ENCODE measurements around a stretch of chr9.

- RAMPAGE, long total RNA = no peak
- RRBS = no CpG with 5 or more reads among the region's 37 CpGs
Observed at GRCh38 chr9:133844571-133845918, 106.9 kb upstream of the SARDH start.

- RAMPAGE, long total RNA = no peak
- RRBS = no CpG with 5 or more reads among the region's 16 CpGs
Observed at GRCh38 chr9:134010743-134011280, 14.5 kb upstream of the BRD3OS start.

DNA sequence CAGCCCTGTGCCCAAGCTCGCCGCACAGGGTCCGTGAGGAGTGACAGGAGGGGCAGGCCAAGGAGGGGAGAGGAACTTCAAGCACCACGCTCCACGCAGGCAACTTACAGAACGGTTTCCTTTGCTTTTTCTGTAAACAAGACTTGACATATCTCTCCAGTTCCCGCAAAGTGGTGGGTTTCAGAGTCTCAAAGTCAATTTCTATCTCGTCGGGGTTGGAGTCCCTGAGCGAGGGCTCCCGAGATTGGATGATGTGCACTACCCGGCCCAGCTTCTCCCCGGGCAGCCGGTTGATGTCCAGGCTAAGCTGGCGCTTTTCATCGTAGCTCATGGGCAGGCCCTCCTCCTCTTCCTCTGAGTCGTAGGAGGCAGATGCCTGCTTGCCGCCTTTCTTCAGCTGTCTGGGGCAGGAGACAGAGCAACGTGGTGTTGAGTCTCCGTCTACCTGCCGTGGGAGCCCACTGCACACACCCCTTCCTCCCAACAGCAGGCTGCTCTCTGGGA, 10.7 kb downstream of the BRD3OS start:
- RAMPAGE, long total RNA = no peak
- RRBS = no CpG with 5 or more reads among the region's 21 CpGs

- RAMPAGE, long total RNA = no peak
- RRBS = 2% methylated on average over 16 of the region's 19 CpGs
Observed at GRCh38 chr9:134066906-134067119, 1.0 kb downstream of the BRD3 start.

- RAMPAGE, long total RNA = no peak
- RRBS = no CpG with 5 or more reads among the region's 24 CpGs
Observed at GRCh38 chr9:134129336-134129808, 6.5 kb upstream of the WDR5 start.

GRCh38 chr9:134135062-134136063, 519 bp upstream of the WDR5 start:
- RAMPAGE, long total RNA = no peak
- RRBS = 2% methylated on average over 22 of the region's 75 CpGs

DNA sequence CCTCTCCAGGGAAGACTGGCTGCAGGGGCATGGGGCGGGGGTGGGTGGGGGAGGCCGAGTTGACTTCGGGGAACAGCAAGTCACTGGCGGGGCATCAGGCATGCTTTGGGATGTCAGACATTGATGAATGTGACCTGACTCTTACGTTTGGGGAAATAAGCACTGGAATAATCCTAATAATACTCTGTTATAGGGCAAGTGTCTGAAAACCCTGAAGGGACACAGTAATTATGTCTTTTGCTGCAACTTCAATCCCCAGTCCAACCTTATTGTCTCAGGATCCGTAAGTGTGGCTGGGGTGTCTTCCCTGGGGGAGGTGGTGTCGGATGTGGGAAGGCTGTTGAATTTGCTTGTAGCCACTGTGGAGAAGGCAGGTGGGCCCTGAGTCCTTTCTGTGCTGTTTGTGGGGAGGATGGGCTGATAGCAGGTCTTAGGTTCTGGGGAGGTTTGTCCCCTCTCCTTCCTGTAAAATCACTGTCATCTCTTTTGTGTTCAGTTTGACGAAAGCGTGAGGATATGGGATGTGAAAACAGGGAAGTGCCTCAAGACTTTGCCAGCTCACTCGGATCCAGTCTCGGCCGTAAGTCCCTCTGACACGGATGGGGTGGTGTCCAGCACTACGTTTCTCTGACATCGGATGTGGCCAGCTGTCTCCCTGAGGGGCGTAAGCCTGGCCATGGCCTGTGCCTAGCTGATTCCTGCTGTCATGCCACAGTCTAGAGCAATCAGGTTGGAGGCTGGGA, 6.4 kb downstream of the WDR5 start:
- RAMPAGE, long total RNA = no peak
- RRBS = no CpG with 5 or more reads among the region's 16 CpGs

DNA sequence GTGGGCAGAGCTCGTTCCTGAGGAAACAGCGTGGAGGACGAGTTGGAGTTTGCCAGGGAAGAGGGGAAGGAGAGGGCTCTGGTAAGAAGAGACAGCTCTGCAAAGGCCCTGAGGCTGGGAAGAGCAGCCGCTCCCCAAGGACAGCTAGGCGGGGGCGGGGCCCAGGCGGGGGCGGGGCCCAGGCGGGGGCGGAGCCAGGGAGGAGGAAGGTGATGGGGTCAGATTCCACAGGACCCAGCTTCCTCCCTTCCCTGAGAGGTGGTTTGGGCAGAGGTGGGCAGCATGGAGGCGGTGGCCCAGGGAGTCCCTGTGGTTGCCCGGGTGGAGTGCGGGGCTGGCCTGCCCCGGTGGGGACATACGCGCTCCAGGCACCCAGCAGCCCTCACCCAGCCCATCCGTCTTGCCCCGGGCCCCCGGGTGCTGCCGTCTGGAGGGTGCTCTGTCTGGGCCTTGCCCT, 39.3 kb downstream of the WDR5 start:
- RAMPAGE, long total RNA = no peak
- RRBS = 68% methylated on average over 5 of the region's 20 CpGs

- RAMPAGE, long total RNA = no peak
- RRBS = no CpG with 5 or more reads among the region's 11 CpGs
Observed at GRCh38 chr9:134186523-134186706, 50.5 kb downstream of the WDR5 start.

DNA sequence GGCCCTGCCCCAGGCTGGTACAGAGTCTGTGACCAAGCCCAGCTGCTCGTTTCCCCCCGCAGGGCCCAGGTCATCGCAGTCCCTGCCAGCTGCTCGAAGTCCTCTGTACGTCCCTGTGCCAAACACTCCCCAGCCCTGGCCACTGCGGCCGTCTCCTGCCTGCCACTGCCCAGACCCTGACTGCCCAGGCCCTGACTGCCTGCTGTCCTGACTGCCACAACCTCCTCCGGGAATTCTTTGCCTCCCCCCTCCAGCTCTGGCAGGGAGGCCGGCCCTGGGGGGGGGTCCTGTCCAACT, 53.6 kb upstream of the RXRA start:
- RAMPAGE, long total RNA = no peak
- RRBS = no CpG with 5 or more reads among the region's 9 CpGs

- RAMPAGE, long total RNA = no peak
- RRBS = 2% methylated on average over 2 of the region's 18 CpGs
Observed at GRCh38 chr9:134333381-134333834, 7.2 kb downstream of the RXRA start.

DNA sequence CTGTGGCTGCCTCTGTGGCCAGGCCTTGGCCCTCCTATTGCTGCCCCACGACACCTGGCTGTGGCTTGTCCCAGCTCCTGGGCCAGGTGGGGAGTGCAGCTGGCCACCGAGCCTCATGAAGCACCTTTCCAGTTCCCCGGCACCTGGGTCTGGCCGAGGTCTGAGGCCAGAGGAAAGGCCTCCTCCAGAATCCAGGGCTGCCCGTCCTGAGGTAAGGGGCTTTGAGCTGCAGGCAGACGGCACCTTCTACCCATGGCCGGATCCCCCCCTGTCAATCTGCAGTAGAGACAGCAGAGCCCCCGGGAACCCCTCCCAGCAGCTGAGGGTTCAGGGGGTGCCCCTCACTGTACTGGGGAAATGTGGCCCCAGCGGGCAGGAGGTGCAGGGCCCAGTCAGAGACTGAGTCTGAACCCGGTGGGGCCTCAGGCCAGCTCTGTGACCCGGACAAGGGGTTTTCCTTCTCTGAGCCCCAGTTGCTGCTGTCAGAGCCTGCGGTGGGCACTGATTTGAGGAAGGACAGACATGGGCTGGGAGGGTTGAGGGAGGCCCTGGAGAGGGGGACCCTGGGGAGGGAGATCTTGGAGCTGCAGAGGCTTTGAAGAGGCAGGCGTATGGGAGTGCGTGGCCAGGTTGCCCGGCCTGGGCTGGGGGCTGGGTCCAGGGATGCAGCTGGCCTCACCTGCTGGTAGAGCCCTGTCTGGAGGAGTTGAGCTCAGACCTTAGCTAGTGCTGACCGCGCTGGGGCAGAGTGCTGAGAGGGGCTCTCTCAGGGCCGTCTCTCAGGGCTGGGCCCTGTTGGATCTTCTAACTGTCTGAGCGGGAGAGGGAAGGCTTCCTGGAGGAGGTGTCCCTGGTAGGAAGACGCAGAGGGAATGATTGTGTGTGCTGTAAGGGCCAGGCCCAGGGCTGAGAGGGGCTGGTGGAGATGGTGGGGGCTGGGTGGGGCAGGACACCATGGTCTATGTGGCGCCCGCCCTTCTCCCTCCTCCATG, 54.7 kb downstream of the RXRA start:
- RAMPAGE, long total RNA = no peak
- RRBS = 83% methylated on average over 1 of the region's 22 CpGs

DNA sequence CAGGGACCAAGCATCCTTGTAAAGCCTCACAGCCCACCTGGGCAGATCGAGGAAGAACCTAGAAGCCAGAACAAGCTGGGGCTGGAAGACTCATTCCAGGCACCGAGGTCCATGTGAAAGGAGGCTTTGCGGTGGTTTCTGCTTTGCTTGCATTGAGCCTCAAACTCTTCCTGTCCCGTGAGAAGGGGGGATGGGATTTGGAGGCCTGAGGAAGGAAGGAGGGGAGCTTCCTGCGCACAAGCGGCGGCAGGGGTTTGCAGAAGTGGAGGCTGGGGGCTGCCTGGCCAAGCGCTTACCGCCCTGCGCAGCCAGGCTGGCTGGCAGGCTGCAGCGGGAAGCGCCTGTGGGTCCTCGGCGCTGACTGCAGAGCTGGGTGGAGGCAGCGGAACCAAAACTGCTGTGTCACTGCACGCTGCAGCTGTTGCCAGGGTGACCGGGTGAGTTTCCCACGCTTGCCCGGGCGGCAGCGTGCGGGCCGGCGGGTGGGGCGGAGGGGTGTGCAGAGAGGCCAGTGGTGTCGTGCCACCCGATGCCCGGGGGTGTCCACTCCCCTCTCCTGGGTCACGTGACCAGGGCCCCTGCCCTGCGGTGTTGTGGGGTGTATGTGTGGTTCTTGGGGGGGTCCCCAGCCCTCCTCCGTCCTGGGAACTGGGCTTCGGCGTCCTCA, 80.9 kb downstream of the RXRA start:
- RAMPAGE, long total RNA = no peak
- RRBS = 4% methylated on average over 6 of the region's 33 CpGs

- RAMPAGE, long total RNA = no peak
- RRBS = 17% methylated on average over 5 of the region's 17 CpGs
Observed at GRCh38 chr9:134413821-134414317, 87.6 kb downstream of the RXRA start.

DNA sequence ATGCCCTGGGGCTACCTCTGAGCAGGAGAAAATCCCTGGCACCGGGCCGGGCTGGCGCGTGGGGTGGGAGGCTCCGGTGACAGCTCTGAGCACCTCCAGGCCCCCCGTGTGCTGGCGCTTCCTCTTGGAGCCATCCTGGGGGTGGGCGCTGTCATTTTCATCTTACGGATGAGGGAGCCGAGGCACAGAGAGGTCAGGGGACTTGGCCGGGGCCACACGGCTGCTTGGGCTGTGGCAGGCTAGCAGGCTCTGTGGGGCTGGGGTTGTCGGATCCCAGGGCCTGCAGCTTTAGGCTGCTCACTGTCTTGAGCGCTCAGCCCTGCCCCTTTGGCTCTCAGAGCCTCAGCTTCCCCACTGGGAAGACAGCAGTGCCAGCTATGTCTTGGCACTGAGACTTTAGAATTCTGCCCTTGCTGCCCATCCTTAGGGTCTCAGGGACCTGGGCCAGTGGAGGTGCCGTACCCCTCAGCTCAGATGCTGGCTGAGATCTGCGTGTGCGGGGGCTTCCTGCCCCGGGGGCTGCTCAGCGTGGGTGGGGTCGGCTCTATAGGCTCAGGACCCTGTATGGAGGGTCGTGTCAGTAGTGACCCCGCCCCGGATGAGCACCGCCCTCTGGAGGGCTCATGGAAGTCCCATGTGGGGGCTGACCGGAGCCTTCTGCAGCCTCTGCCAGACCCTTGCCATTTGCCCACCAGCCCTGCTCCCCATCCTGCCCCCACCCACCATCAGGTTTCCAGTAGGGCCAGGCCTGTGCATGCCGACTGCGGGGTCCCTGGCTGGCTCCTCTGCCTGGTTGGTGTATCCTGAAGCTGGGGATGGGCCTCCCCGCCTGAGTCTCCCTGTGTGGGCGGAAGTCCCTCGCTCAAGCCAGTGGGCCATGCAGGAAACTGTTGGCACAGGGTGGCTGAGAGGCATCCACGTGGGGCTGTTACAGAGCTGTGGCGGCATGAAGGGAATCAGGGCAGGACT, 88.3 kb downstream of the RXRA start:
- RAMPAGE, long total RNA = no peak
- RRBS = 85% methylated on average over 8 of the region's 32 CpGs

DNA sequence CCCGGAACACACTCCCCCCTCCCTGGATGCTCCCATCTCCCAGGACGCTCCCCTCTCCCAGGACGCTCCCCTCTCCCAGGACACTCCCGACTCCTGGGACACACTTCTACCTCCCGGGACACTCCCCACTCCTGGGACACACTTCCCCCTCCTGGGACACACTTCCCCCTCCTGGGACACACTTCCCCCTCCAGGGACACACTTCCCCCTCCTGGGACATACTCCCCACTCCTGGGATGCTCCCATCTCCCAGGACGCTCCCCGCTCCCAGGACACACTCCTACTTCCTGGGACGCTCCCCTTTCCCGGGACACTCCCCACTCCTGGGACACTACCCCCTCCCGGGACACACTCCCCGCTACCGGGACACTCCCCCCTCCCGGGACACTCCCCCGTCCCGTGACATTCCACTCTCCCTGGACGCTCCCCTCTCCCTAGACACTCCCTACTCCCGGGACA, 95.8 kb downstream of the RXRA start:
- RAMPAGE, long total RNA = no peak
- RRBS = 63% methylated on average over 4 of the region's 17 CpGs

- RAMPAGE, long total RNA = no peak
- RRBS = 72% methylated on average over 4 of the region's 26 CpGs
Observed at GRCh38 chr9:134433430-134434326, 107.4 kb downstream of the RXRA start.

DNA sequence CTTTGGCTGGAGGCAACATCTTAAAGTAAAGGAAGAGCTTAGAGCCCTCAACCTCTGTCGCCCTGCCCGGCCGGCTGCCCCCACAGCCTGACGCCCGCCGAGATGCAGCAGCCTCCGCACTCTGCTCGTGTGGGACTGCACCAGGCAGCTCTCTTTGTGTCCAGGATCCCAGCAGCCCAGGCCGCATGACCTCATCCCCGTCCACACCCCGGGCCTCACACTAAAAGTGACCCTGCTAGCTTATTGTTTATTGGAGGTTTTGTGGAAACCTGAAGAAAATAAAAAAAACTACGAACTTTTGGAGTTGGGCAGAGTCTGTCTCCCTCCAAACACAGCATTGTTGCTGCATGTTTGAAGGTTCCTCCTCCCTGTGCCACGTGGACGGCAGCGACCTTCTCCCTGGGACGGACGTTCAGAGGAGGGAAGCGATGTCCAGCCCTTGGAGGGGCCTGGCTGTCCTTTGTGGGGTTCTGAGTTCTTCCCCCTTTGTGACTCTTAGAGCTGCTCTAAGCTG, 103.6 kb upstream of the COL5A1 start:
- RAMPAGE, long total RNA = no peak
- RRBS = no CpG with 5 or more reads among the region's 18 CpGs

DNA sequence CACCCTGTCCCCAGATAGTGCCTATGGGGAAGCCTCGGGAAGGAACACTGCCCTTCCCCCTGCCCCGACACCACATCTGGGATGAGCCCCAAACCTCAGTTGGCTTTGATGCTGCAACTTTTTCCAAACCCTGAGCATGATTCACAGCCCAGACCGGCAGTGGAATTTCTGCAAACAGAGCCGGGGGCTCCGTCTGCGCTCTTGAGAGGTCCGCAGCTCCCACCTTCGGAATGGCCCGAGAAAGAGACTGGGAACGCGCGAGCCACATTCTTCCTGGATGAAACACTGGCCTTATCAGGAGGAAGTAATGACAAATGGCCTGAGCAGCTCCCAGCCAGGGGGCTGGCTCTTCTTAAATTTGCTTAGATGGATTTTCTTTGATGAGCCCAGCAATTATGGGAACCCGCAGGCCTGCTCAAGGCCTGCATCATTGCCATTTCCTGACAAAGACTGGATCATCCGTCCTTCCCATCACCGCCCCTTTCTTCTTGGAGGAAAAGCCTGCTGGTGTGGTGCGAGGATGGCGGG, 39.0 kb upstream of the COL5A1 start:
- RAMPAGE, long total RNA = no peak
- RRBS = no CpG with 5 or more reads among the region's 17 CpGs

DNA sequence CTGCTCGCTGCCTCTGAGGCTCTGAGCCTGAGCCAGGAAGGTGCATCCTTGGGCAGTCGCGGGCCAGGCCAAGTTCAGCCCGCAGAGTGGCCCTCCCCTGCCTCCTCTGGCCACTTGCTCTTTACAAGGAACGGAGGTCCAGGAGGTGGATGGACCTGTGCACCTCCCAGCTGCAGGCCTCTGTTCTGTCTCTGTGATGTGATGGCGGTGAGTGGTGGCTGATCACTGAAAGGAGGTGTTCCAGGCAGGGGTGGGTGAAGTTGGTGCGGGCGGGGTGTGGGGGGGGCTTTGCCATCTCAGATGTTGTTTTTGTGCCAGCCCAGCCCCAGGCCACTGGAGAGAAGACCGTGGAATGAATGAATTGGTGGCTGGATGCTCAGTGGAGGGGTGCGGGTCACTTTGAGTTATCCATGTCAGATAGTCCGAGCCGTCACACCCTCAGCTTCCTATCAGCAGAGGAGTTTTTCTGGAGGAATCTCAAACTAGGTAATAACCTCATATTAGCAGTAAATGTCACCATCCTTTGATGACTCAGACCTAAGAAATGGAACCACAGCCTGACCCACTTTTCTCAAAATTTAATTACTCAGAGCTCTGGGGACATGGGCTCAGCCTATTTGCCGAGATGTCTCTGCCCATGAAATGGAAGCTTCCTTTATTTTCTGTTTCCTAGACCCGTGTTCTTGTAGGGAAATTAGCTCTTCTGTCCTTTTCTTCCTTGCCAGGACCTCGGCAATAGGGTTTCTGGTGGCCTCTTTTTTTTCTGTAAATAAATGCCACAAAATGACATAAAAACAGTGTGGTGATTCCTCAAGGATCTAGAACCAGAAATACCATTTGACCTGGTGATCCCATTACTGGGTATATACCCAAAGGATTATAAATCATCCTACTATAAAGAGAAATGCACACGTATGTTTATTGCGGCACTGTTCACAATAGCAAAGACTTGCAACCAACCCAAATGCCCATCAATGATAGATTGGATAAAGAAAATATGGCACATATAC, 7.5 kb downstream of the COL5A1 start:
- RAMPAGE, long total RNA = no peak
- RRBS = no CpG with 5 or more reads among the region's 17 CpGs

Data from epithelial cell of proximal tubule (primary cell).